ENCODE data around the genes NUDT2, ENHO and IL11RA.

GRCh38 chr9:33392541-33392889 is 9.9 kb downstream of the AQP7 start:
- PRO-cap, result no peak

GRCh38 chr9:33415444-33416069 is 13.2 kb upstream of the AQP7 start:
- PRO-cap, result no peak

- PRO-cap, result no peak
Measured at GRCh38 chr9:33461820-33462578, 11.7 kb downstream of the NOL6 start.

- PRO-cap, result no peak
Measured at GRCh38 chr9:34016949-34017440, 31.7 kb downstream of the UBAP2 start.

- PRO-cap, result no peak
Measured at GRCh38 chr9:34049829-34050466, 1.3 kb upstream of the UBAP2 start.

GRCh38 chr9:34158170-34158931 is 20.5 kb upstream of the UBAP1 start:
- PRO-cap, result bidirectional peak, plus-strand start at chr9:34158792, minus-strand start at chr9:34158693

DNA sequence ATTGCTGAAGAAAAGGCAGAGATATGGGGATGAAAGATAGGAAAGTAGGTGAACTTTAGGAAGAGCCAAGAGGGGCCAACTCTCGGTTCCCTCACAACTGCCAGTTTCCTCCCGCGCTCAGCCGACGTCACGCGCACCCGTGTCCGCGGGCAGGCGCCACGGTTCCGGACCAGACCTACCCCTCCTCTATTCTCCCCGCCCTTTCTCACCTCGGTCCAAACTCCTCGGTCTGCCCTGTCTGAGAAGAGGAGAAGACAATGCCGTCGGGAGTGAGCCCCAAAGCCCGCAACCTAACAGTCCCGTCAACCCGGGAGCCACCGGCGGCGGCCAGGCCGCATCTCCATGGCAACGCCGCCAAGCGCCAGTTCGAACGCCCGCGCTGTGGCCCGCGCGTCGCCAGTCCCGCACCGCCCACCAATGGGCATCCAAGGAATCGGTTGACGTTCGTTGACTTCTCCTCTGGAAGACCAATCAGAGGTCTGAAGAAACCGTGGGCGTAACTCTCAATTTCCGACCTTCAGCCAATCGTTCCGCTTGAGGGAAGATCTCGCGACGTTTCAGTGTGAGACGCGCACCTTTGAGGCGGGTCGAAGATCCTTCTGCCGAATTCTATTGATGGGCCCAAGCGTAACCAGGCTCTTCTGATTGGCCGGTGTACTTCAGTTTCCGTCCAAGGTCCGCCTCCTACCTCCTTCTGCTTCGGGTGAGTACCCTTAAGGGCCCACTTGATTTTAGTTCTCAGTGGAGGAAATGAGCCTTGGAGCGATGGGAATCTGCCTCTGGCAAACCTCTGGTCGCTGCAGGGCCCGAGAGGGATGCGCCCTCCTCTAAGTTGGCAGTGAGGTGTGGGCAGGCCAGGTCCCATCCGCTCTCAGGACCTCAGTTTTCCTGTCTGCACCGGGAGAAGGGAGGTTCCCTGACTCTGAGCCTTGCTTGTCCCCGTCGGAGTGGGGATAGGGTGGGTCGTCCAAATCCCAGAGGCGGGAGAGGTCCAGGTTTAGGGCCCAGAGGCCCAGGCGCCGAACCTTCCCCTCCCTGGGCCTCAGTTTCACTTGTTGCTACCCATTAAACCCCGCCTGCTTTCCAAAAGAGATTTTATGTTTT is at the start of gene NUDT2:
Gene NUDT2, plus strand, starts transcription at position 673 of the 1,104 bp plus-strand sequence.
- PRO-cap, result bidirectional peak, plus-strand start at position 741 of the sequence, minus-strand start at position 372 of the sequence; unidirectional peak, minus-strand start at position 944 of the sequence

DNA sequence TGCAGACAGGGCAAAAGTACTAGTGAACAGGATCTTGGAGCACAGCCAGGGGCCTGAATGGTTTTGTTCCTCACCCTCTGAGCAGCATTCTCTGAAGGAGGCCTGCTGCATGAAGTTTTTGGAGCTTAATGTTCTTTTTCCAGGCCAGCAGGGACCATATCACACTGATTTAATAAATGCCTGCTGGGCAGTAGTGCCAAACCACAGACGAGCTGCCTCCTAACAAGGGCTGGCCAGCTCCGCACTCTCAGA is 16.5 kb downstream of the NUDT2 start:
- PRO-cap, result no peak

DNA sequence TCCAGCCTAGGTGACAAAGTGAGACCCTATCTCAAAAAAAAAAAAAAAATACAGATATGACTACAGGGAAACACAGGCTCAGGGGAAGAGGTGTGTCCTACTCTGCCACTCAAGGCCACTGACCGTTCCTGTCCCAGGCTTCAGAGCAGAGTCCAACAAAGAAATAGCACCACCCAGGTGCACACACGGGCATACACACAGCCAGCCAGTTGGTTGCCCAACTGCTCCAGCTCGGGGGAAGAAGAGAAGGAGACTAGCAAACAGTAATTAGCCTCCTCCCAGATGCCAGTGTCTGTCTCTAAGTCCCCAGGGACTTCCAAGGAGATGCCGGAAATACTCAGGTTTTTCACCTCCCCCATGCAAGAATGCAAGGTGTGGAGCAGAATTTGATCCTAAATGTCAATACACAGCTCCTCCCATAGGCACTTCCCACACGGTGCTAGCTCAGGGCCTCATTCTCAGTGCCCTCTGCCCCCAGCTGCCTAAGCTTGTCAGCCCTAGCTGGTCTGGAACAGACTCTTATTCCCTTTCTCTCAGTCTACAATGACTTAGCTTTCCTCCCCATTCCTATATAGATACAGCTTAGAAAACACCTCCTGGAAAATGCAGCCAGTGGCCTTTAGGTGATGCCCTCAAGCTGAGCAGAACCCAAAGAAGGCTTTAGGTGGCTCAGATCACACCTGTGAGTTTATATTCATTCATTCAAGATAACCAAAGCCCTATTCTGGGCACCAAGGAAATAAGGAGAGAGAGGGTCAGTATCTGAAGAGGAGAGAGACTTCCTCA is 1.6 kb downstream of the MYORG start:
- PRO-cap, result no peak

GRCh38 chr9:34377425-34377900 is 765 bp upstream of the MYORG start:
- PRO-cap, result unidirectional peak, minus-strand start at chr9:34377523

DNA sequence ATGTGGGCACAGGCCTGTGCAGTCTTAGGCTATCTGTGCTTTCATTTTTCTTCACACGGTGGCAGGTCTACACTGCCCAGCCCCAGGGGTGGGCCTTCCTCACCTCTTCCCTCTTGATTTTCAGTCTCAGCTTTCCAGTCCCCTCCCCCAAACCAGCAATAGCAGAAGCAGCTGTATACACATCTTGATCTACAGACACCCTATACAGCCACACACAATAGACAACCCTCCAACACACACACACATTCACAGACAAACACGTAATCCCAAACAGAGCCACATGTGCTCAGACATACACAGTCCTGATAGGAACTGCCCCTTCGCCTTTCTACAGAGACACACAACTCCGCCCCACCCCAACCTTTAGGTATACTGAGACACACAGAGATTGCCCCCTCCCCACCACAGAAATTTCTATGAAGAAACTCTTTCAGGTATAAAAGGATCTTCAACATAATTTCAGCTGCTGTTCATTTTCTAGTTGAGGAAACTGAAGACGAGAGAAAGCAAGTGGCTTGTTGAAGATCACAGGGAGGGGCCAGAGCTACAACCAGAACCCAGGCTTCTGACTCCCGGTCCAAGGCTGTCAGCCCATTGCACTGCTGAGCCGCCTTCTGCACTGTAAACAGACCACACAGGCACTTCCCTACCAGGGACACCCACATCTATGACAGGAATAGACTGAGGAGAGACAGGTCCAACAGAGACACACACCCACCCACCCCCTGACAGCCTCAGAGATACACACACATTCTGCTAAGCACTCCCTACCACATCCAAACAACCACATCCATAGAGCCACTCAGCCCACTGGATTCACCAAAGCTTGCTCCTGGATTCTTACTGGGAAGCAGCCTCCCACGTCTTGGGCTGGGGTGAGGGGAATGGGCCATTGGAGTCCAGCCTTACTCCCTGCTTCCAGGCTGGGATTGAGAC is 1.9 kb upstream of the C9orf24 start:
- PRO-cap, result no peak

DNA sequence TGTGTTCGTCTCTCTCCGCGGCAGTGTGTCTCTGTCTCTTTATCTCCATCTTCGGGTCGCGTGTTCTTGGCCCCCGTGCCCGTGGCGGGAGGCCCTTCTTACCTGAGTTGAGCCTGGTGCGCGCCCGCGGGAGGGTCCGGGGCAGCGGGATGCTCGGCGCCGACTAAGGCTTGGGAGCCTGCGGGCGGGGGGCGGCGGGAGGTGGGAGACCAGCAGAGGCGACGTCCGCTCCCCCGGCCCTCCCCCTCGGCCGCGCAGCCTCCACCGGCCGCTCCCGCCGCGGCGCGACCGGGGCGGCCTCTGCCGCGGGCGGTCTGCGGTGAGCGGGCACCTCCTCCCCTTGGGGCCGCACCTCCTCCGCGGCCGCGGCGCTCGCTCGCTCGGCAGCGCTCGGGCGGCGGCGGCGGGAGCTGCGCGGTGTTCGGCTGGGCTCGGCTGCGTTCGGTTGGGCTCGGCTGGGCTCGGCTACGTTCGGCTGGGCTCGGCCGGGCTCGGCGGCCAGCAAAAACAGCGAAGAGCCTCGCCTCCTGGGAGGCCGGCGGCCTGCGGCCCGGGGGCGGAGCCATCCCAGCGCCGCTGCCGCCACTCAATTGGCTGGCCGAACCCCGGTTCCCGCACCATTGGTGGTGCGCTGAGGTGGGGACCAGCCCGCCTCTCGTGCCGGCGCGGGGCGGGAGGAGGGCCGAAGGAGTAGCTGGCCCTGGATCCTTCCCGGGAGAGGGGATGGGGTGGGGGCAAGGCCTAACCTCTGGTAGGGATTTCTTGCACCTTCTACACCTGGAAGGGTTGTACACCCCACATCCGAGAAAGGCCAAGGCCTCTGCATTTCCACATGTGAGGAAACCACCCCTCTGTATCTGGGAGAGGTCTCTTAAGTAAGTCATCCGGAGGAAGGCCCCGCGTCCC is at the start of gene ENHO:
Gene ENHO, minus strand, starts transcription at position 316 of the 906 bp plus-strand sequence.
- PRO-cap, result unidirectional peak, minus-strand start at position 302 of the sequence

- PRO-cap, result no peak
Measured at GRCh38 chr9:34562845-34563539, 26.5 kb downstream of the CNTFR start.

- PRO-cap, result no peak
Measured at GRCh38 chr9:34606763-34607411, 5.0 kb downstream of the RPP25L start.

- PRO-cap, result no peak
Measured at GRCh38 chr9:34630656-34631169, 1.8 kb upstream of the ARID3C start.

- PRO-cap, result no peak
Measured at GRCh38 chr9:34651261-34652579, at the start of gene IL11RA. Gene IL11RA, plus strand, starts transcription at chr9:34652185.

GRCh38 chr9:34664866-34665450 is 887 bp downstream of the ENSG00000187186 start:
- PRO-cap, result bidirectional peak, plus-strand start at chr9:34665607, minus-strand start at chr9:34665341

DNA sequence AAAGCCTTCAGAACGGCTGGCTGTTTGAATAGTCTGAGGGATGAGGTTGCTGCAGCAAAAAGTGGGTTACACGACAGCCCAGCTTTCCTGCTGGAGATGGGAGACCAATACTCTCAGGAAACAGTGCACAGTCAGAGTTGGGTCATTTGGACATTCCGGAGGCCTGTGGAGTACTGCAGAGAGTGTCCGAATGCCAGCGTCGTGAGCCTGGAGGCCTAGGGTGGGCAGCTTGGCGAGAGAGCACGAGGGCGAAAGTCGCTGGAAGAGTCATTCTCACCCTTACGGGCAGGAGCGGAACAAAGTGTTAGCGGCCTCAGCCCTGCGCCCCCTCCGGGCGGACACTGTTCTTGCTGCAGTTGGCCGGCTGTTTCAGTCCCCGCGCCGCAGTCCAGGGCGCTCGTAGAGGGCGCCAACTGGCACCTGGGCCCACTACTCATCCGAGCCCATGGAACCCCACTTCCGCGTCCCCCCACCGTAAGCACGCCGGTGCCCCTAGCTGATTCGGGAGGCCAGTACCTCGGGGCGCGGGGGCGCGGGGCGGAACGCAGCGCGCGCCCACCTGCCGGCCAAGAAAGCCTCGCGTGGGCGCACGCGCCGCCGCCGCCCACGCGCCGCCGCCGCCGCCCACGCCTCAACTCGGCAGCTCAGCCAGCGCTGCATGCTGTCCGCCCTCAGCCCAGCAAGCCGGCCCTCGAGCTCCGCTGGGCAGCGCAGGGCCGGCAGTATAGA is 80.3 kb upstream of the FAM205A start:
- PRO-cap, result no peak

DNA sequence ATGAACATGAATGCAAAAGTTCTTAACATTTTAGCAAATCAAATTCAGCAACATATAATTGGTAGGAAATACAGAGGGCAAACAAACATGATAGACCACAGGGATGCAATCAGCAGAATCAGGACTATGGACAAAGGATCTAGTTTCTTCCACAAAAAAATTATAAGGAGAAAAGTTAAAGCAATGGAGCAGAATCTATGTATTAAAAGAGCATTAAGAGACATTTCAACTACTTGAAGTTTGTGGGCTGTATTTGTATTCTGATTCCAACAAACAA is 5.7 kb upstream of the FAM205C start:
- PRO-cap, result no peak

GRCh38 chr9:35237263-35237954 is 75.6 kb downstream of the UNC13B start:
- PRO-cap, result no peak

All from type B pancreatic cell (in vitro differentiated cells).